Right common carotid artery plus branches (tissue), 1 donor: ENCODE measurements around the genes SNX9 and DYNLT1.

- PRO-cap: no peak
Measured at GRCh38 chr6:157670457-157670875, 152.6 kb upstream of the SNX9 start.

DNA sequence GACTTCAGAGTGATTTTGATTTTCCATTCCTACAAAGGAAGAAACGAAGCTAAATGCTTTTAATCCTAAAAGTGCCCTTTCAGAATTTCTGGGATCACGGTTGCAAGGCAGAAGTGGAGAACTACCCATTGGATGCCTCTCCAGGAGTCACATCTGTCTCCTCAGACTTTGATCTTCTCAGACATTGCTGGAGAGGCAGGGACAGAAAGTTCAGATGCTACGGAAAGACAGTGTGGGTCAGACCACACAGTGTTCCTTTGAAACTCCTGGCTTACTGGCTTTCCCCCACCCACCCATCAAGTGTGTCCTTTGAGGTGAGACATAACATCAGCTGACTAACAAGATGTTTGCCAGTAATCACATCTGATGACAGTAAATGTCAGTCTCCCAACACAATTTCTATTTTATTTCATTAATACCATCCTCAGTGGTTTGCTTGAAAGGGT, 67.3 kb upstream of the SNX9 start:
- PRO-cap: no peak

- PRO-cap: no peak
Measured at GRCh38 chr6:157756648-157757382, 66.2 kb upstream of the SNX9 start.

DNA sequence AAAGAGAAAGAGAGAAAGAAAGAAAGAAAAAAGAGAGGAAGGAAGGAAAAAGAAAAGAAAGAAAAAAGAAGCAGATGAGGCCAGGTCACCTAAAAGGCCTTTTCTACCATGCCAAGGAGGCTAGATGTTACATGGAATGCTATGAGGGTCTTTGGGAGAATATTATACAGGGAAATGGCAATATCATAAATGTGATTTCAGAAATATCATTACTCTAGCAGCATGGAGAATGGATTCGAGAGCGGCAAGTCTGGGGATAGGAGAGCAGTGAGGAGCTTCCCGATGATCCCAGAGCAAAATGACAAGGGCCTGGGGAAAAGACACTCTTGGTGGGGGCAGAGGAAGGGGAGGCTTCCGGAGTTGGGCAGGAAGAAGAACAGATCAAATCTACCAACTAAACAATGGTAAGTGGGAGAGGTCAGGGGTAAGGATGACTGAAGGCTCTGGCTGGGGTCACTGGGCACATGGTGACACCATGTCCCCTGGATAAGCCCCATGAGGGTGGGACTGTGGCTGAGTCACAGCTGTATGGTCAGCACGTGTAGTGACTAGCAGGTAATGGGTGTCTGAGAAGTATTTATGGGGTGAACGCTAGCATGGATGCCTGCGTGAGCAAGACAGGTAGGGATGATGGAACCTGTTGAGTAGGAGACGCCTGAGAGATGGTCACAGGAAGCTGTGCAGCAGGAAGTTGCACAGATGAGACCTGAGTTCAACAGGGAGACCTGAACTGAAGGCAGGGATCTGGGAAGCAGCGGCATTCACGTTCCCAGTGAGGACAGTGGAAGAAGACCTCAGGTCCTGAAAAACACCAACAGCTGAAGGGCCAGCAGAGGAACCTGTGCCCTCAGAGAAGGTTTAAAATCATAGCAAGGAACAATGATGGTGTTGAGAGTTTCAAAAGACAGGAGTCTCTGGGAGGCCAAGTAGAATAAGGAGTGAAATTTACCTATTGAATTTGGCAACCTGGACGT, 64.5 kb upstream of the SNX9 start:
- PRO-cap: no peak

- PRO-cap: bidirectional peak, plus-strand start at chr6:157823222, minus-strand start at chr6:157823146; bidirectional peak, plus-strand start at chr6:157823382, minus-strand start at chr6:157823359
Measured at GRCh38 chr6:157822293-157823545, at the start of gene SNX9. Gene SNX9, plus strand, starts transcription at chr6:157823246.

GRCh38 chr6:157860027-157861006, 37.3 kb downstream of the SNX9 start:
- PRO-cap: no peak

GRCh38 chr6:157868773-157869292, 45.8 kb downstream of the SNX9 start:
- PRO-cap: no peak

- PRO-cap: no peak
Measured at GRCh38 chr6:157908095-157909405, 73.1 kb upstream of the SYNJ2 start.

- PRO-cap: no peak
Measured at GRCh38 chr6:157935479-157936249, 46.0 kb upstream of the SYNJ2 start.

DNA sequence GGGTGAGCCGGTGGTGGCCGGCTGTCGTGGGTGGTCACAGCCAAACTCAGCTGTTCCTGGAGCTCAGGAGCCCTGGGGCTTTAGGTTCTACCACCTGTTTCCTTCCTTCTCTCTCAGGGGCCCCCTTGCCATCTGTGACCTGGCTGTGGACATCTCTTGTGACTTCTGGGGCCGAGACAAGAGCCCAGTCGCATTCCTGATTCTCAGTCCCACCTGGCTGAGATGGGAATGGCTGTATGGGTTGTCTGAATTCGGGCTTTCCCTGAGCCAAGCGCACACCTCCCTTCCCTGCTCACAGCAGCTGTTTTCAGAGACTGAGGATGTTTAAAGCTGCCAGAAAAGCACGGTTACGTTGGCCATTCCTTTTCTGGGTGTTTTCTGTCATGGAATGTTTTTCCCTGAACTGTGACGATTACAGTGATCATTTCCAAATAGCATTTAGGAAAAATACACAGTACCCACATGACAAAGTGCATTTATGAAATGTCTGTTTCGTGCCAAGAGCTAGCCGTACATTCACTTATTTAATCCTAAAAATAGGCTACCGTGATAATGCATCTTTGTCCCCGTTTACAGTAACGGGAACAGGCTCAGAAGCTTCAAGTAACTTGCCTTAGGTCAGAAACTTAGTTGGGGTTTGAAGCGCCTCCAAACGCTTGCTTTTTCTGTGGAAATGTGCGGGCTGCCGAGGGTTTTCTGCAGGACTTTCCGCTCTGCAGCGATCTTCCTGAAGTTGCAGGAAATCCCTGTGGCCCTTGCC, 36.7 kb downstream of the SYNJ2 start:
- PRO-cap: unidirectional peak, minus-strand start at position 299 of the sequence

DNA sequence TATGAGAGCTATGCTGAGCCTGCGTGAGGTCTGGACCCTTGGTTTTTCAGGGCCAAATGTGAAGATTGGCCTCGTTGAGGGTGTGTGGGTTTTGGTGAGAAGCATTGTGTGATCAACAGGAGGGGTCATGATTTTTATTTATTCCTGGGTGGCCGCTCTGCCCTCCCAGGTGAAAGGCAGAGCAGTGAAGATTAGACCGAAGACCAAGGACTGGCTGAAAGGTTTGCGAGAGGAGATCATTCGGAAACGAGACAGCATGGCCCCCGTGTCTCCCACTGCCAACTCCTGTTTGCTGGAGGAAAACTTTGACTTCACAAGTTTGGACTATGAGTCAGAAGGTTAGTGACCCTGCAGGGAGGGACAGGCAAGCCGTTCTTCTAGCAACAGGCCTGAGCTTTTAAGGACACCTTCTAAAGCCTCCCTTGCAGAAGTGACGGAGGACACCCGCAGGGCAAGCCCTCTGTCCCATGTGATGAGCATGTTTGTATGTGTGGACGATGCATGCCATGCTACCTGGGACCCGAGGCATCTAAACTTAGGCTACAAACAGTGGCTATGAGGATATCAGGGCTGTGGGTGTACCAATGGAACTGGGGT, 84.7 kb downstream of the SERAC1 start:
- PRO-cap: no peak

GRCh38 chr6:158087464-158087847, 80.6 kb downstream of the SERAC1 start:
- PRO-cap: no peak

GRCh38 chr6:158311170-158311771, 994 bp upstream of the TULP4 start:
- PRO-cap: no peak

DNA sequence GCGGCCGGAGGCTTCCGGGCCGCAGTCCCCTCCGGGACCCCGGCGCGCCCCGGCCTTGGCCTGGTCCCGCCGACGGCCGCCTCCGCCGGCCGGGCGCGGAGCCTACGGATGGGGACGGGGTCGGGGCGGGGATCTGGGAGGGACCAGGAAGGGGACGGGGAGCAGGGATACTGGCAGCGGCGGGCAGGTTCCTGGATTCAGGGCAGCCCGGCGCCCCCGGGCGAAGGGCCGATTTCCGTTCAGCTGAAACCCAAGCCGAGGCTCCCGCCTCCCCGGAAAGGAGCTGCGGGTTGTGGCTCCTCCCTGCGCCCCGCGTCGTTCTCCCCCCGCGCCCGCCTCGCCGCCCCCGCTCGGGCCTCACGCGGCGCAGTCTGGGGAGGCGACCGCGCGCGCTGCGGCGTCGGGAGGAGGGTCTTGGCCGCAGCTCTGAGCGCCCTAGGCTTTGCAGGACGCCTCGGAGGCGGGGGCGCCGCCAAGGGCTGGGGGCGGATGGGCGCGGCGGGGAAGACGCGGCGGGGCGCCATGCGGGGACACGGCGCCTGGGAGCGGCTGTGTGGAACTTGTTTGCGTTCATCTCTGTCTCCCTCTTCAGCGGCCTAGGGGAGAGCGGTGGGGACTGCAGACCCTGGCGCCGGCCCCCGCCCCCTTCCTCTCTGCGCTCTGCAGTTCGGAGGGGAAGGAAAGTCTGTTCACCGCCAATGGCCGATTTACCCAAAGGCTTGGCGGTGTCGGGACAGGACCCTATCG, 22.8 kb upstream of the TMEM181 start:
- PRO-cap: no peak

- PRO-cap: no peak
Measured at GRCh38 chr6:158561696-158562667, 2.1 kb downstream of the TMEM181 start.

DNA sequence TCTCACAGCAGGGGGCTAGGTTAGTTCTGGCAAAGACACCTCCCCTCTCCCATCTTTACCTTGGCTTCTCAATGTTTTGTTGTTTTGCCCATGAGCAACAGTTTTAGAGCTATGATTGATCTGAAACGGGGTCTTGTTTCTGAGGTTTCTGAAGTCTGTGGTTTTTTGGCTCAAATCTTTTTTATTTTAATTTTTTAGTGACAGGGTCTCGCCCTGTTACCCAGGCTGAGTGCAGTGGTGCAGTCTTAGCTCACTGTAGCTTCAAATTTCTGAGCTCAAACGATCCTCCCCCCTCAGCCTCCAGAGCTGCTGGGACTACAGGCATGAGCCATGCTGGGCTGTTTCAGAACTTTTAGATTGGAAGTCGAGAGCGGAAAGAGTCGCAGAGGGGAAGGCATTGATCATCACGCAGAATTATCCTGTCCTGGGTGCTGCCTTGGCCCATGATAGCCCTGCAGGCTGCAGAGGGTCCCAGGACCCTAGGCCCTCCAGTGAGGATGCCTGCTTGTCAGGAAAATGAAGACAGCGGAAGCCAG, 9.0 kb downstream of the TMEM181 start:
- PRO-cap: no peak

DNA sequence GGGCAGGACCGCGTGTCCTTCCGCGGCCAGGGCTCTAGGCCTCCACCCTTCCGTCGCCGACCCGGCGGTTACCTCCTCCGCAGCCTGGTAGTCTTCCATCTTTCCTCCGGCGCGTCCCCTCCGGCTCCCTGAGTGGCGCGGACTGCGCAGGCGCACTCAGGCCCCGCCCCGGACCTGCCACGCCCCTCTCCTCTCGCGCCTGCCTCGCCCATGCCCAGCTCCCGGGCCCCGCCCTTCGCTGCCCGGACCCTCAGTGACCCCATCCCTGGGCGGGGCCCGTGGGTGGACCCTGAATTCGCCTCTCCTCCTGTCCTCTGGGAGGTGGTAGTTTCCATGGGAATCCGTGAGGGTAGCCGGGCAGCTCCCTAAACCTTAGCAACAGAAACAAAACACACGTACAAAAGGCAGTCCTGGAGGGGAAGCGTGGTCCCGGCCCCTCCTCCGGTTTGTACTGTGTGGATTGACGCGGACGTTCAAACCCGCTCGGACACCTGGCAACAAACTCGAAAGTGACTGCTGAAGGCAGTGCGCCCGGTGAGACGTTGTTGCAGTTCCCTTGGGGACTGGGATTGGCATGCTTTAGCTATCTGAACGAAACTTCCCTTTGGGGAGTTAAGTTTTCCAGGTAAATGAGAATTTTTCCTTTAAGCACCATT, at the start of gene DYNLT1:
DYNLT1 (minus strand) TSS at position 134 of the 656 bp plus-strand sequence.
- PRO-cap: bidirectional peak, plus-strand start at position 327 of the sequence, minus-strand start at position 130 of the sequence

DNA sequence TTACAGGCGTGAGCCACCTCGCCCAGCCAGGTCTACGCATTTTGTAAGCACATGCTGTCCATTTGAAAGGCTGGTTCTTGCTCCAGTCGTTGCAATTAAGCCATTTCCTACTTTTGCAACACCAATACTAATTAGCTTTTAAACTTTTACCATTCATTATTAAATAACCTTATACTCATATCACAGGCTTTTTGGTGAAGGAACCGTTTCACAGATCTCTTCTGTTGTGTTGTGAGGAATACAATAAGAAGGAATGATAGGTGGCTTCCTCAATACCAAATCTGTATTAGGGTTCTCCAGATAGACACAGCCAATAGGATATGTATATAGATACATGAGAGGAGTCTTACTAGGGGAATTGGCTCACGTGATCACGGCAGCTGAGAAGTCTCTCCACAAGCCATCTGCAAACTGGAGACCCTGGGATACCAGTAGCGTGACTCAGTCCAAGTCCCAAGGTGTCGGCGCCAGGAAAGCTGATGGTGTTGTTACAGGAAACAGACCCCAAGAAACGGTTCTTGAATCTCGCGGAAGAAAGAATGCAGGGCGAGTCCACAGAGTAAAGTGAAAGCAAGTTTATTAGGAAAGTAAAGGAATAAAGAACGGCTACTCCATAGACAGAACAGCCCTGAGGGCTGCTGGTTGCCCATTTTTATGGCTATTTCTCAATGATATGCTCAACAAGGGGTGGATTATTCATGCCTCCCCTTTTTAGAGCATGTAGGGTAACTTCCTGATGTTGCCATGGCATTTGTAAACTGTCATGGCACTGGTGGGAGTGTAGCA, 61.4 kb downstream of the SYTL3 start:
- PRO-cap: no peak

GRCh38 chr6:158774038-158774463, 45.1 kb downstream of the EZR start:
- PRO-cap: no peak

DNA sequence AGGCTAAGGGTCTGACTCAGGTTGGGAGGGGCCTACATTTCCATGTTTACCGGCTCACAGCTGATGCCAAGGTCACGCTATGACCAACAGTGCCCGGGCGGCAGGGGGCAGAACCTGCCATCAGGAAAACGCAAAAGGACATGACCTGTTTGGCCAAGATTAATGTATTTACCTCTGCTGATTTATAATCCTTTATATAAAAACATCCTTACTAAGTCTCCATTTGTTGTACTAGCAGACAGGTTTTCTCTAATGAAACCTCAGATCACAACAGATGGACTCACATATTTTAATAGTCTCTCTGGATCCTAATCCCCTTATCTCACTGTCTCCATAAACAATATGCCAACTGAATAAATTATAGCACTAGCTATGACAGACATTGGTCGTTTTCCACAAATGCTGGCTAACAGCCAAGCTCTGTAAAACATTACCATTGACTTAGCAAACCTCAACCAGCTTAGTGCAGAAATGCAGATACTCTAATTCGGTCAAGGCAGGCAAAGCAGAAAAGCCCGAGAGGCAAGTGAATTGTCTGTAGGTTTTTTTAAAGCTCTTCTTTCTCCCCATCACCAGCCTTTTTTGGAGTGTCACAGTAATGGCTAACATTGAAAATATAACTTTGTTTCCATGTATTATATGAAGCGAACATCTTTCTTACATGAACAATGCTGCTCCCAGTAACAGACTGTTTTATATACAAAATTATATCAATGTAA, 19.7 kb downstream of the EZR start:
- PRO-cap: no peak